ENCODE measurements around the genes MORN5, OR1J1, OR1J4, OR1Q1 and GPR21.

- PRO-cap = no peak
Observed at GRCh38 chr9:121556388-121556787, 56.7 kb upstream of the GGTA1 start.

GRCh38 chr9:121821926-121822671 is 170.7 kb downstream of the DAB2IP start:
- PRO-cap = no peak

- PRO-cap = no peak
Observed at GRCh38 chr9:121851419-121852048, 200.1 kb downstream of the DAB2IP start.

- PRO-cap = no peak
Observed at GRCh38 chr9:121987977-121988914, 104.9 kb downstream of the TTLL11 start.

- PRO-cap = unidirectional peak, plus-strand start at chr9:122107633
Observed at GRCh38 chr9:122107370-122107802, 14.3 kb upstream of the TTLL11 start.

GRCh38 chr9:122128288-122128932 is 31.2 kb downstream of the NDUFA8 start:
- PRO-cap = no peak

GRCh38 chr9:122159564-122160269 is at the start of gene MORN5:
TSS of gene MORN5 (plus strand) at chr9:122159908.
- PRO-cap = bidirectional peak, plus-strand start at chr9:122159952, minus-strand start at chr9:122159753

DNA sequence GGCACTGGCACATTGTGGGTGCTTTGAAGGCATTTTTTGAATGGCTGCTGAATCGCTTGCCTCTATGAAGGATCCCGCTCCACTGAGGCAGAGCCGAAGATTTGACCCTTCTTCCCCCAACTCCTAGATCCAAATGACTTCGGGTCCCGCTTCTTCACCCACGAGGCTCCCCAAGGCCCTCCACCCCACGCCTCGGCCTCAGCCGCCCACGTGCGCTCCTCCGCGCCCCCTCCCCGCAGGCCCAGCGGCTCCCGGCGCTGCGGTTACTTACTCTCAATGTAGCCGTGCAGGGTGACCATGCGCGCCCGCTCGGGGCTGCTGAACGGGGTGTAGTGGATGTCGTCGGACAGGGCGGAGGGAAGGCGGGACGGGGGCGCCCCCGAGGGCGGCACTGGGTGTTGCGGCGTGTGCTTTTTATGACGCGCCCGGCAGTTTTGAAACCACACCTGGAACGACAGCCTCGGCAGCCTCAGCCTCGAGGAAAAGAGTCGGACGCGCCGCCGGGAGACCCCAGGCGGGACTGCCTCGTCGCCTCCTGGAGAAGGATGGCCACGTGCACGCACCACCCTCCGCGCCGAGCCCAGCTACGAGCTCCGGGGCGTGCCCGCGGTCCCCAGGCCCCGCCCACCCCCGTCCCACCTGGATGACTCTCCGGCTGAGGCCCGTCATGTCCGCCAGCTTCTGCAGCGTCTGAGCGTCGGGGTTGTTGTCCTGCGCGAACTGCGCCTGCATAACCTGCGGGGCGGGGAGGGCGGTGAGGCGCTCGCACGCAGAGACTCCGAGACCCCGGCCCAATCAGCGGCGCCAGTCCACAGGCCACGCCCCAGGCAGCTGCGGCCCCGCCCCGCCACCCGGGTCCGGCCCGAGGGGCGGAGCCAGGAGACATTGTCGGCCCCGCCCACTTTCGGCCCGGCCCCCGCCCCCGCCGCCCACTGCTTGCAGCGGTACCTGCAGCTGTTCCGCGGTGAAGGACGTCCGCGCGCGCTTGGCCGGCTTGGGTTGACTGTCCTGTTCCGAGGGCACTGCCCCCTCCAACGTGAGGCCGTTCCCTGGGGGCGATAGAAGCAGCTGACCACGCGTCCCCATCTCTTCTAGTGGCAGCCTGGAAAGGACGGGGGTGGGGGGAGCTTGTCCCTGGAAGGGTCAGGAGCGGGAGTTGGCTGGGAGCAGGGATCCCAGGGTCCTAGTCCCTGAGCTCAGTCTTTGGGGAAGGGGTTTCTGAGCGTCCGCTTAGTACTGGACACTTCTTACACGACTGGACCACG is 15.0 kb downstream of the LHX6 start:
- PRO-cap = no peak

- PRO-cap = no peak
Observed at GRCh38 chr9:122265871-122266587, 1.3 kb downstream of the MRRF start.

GRCh38 chr9:122348394-122348691 is 22.5 kb upstream of the PTGS1 start:
- PRO-cap = no peak

DNA sequence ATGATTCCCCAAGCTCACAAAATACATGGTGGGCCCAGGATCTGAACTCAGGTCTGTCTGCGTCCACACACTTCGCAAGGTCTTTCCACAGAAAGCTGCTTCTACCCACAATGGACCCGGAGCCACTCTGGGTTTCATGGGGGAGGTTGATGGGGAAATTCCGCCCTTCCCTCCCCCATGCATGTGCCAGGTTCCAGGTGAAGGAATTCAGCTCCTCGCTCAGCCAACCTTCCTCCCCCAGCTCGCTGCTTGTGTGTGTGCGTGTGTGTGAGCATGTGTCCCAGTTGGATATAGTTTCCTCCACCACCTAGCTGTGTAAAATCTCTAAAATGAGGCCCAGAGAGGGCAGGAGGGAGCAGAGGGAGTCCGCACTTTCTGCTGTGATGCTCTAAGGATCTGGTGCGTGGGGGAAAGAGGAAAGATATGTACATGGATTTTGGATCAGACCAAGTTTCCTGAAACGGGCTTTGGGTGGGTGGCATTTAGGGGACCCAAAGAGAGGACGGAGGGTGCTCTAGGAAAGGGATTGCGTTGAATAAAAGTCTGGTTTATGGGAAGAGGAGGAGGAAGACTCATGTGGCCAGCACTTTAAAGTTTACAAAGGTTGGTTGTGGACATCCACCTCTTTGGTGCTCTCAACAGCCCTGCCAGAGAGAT is 1.1 kb downstream of the PTGS1 start:
- PRO-cap = no peak

DNA sequence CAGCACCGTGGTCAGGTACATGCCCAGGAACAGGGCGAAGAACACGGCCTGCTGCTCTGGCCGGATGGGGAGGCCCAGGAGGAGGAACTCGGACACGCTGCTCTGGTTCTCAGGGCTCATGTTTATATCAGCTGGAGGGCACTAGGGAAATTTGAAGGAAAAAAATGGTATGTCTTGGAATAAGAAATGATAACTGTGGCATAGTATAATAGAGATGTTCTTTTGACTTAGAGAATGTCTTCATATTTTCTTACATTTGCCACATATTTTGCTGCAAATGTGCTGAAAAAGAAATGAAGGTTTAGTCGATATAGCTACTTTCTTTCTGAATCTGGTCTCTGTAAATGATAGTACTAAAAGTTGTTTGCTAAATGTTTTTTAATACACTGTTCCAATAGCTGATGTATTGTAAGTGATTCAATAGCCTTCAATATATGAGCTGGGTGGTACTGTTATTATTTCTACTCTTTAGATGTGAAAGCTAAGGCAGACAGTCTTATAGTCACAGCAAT is at the start of gene OR1J1:
Gene OR1J1, minus strand, starts transcription at position 120 of the 512 bp plus-strand sequence.
- PRO-cap = no peak

GRCh38 chr9:122518916-122519229 is at the start of gene OR1J4:
TSS of gene OR1J4 (plus strand) at chr9:122519141.
- PRO-cap = no peak

DNA sequence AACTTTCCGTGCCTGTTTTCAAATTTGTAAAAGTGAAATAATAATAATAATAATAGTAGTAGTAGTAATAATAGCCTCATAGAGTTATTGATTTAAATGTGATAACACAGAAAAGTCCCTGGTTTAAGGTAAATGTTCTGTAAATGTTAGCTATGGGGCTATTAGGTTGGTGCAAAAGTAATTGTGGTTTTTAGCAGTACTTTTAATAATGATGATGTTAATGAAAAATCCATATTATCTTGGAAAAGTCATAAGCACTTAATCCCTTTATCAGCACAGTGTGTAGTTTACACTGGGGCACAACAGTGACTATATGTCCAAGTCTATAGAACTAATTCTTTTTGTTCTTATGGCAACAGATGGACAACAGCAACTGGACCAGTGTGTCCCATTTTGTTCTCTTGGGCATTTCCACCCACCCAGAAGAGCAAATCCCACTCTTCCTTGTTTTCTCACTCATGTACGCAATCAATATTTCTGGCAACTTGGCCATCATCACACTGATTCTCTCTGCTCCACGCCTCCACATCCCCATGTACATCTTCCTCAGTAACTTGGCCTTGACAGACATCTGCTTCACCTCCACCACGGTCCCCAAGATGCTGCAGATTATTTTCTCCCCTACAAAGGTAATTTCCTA is at the start of gene OR1Q1:
Gene OR1Q1, plus strand, starts transcription at position 360 of the 640 bp plus-strand sequence.
- PRO-cap = no peak

DNA sequence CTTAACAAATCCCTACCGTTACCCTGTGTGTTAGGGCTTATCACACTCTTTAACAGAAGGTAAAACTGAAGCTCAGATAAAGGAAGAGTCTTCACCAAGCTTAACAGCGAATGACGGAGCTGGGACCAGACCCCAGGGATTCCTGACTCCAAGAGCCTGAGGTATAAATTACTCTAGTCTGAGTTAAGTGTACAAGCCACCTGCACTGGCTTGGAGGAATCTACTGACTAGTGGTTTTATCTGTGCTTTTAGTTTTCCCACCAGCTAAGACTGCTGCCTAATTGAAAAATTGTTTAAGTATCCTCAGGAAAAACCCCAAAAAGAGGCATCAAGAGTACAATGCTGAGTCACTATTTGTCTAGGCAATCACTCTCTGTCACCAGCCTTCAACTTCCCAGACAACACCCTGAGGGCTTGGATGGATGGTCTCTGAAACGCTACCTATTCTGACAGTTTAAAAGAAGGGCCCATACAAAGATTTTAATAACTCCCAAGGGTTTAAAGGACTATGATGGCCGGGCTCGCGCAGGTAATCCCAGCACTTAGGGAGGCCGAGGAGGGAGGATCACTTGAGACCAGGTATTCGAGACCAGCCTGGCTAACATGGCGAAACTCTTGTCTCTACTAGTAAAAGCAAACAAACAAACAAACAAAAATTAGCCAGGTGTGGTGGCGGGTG is 1.3 kb downstream of the PDCL start:
- PRO-cap = no peak

DNA sequence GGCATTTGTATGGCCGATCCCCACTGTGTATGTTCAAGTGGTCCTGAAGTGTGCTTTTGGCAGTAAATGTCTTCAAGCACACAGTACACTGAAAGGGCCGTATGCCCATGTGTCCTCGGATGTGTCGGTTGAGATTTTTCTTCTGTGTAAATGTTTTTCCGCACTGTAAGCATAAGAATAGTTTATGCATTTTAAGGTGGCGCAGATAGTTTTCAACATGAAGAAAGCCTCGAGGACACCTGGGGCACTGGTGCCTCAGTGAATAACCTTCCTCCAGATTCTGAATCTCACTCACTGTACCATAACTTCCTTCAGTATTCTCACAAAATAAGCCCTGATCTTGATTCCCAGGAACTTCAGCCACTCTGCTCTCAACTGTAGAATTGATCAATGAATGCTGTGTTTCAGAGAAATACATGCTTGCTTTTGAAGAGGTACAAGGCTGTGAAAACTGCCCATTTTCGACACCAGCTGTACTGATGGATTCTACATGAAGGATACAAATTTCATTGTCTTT is 2.1 kb downstream of the ZBTB6 start:
- PRO-cap = no peak

GRCh38 chr9:122930472-122930971 is 790 bp downstream of the ZBTB26 start:
- PRO-cap = no peak

GRCh38 chr9:123033306-123033906 is at the start of gene GPR21:
TSS of gene GPR21 (plus strand) at chr9:123033667.
- PRO-cap = no peak

- PRO-cap = no peak
Observed at GRCh38 chr9:123222224-123222529, 46.2 kb downstream of the STRBP start.

DNA sequence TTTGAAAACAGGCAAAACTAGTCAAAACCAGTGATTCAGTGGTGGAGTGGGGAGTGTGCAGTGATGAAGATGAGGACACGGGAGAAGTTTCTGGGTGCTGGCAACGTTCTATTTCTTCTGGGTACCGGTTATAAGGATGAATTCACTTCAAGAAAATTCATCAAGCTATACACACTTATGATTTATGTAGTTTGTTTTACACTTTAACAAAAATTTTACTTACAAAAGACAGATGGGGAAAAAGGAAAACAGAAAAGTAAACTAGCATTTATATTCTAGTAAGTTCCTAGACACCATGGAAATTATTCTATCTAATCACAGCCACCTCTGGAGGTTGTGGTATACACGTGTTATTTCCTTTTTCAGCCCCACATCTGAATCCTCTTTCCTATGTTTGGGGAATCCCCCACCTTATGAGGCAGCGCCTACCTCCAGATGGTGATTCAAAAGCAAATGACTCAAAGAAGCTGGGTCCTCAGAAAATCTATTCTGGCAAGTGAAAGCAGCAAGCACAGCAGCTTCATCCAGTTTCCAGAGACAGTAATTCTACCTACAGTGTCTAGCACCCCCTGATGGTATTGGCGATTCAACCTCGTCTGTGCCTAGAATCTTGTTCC is 43.2 kb downstream of the STRBP start:
- PRO-cap = no peak